Hematopoietic multipotent progenitor cell (in vitro differentiated cells): ENCODE data around the genes PCSK1N, DGKK, CENPVL2 and FAM156B.

GRCh38 chrX:48589732-48590218 is 7.5 kb upstream of the WDR13 start:
- CAGE, long polyA plus RNA = no peak

DNA sequence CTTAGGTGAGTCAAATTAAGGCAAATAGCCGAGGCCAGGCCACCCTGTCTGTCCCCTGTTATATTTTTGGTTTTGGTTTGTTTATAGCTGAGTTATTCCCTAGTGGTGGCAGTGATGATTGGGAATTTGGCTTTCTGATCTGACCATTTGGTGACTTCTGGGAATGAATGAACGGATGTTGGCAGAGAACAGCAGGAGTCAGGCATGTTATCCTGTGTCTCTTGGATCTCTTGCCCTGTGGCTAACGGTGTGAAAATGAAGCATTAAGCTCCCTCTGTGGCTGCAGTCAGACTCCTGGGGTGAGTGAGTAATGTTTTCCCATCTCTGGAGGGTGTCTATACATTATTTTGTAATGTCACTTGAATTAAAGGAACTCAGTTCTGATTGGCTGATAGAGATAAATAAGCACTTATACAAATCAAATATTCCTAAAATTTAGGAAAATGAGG is 20.6 kb downstream of the WDR13 start:
- CAGE, long polyA plus RNA = no peak

DNA sequence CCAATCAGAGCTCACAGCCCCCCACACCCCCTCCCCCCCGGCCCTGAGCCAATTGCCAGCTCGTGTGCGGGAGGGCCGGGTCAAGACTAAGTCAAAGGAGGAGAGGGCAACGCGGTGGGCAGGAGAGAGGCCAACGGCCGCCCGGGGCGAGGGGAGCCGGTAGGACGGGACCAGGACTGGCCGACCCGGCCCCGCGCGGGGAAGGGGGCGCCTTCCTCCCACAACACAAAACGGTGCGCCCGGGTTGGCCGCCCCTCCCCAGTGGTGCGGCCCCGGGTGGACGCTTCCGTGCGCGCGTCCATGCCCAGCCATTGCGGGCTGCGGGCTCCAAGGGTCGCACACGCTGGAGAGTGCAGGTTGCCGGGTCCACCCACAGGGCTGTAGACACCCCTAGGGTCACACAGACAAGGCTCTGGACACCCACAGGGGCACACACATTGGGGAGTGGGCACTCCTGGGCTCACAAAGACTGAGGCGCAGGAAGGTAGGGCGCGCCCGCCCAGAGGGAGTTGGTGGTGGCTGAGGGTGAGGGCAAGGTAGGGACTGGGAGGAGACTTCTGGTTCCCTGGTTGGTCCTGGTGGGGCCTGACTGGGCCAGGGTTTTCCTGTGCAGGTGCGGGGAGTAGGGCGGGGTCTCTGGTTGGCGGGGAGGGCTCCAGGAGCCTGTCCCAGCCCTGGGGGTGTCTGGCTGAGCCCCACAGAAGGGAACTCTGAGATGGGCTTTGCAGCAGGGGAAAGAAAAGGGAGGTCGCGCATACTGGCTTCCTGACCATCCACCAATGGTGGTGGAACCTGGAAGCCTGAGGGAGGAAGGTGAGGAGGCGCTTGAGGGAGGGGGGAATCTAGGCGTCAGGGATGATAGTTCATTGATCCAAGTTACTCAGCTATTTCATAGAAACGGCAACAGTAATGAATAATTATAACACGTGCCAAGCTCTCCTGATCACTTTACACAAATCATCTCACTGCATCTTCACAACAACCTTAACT is 6.8 kb upstream of the WAS start:
- CAGE, long polyA plus RNA = no peak

- CAGE, long polyA plus RNA = start-site peak on the minus strand at chrX:48835568-48835616, 23 reads
Observed at GRCh38 chrX:48835395-48836034, at the start of gene PCSK1N. Gene PCSK1N (minus strand): TSS chrX:48835610.

DNA sequence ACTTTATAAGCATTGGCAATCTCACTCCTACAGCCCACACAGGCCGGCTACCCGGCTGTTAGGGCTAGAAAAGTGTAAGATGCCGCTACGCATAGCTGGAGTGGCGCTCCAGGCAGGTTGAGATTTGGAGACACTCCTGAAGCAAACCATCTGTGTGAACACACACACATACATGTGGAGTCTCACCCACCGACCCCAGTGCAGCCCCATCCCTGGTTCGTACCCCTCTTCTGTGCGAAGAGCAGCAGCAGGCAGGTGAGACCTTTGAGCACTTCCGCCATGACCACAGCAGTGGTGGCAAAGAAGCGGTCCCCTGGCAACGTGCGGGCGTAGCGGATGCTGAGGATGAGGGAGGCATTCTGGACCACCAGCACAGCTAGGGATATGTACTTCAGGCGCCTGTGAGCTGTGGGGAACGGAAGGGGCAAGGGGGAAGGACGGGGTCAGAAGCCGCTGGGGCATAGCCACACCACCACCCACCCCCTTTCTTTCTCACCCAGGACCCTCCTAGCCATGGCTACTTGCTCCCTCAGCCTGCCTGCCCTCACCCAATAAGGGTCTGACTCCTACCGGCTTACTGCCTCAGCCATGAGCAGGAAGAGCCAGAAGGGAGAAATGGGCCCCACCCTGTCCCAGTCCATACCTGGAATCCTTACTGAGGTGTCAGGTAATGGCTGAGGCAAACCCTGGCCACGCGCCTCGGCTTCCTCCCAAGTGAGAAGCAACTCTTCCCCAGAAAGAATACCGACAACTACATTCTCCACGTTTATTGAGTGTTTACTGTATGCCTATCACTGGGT is 1.7 kb downstream of the SLC35A2 start:
- CAGE, long polyA plus RNA = no peak

DNA sequence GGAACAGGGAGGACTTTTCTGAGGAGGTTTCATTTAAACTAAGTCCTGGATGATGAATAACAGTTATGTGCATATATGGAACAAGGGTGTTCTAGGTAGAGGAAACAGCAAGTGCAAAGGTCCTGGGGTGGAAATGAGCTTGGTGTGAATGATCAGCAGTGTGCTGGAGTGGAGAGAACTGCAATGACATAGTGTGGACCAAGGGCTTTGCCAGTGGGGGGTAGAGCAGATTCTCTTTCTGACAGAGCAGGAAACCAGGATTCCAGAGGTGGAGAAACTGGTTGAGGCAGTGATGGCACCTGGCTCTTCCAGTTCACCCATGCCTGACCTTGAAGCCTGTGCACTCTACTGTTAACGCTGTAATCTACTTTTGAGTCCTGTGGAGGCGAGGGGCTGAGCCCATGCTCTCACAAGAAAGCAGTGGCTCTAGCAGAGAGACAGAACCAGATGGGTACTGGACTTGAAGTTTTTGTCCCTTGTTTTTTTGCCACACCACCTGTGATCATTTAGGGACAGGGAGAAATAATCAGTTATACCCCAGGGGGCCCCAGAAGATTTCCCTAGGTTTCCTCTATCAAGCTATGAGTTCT is 1.9 kb downstream of the PPP1R3F start:
- CAGE, long polyA plus RNA = no peak

GRCh38 chrX:49725232-49725876 is 29.6 kb upstream of the PAGE1 start:
- CAGE, long polyA plus RNA = no peak

DNA sequence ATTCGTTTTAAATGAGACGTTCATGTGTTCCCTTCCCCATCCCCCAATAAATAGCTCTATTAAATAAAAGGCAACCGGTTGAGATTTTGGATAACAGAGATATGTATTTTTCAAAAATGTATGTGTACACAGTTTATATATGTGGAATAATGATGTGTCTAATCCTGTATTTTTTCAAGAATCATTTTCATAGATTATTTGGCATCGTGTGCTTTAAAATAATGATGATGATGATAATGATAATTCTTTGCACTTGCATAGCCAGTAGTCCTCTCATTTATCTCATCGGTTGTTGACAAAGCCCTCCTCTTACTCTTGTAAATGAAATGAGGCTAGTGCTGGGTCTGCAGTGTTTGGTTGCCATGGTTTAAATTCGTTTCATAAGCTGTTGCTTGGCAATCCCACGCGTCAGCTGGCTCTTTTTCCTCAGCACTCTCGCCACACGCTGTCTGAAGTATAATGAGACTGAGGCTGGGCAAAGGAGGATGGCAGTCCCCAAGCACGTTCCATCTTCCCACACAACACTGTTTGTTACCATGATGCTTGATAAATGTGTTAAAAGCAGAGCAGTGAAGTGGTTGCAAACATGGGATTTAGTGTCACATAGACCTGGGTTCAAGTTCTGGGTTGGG is 15.4 kb downstream of the PAGE4 start:
- CAGE, long polyA plus RNA = no peak

DNA sequence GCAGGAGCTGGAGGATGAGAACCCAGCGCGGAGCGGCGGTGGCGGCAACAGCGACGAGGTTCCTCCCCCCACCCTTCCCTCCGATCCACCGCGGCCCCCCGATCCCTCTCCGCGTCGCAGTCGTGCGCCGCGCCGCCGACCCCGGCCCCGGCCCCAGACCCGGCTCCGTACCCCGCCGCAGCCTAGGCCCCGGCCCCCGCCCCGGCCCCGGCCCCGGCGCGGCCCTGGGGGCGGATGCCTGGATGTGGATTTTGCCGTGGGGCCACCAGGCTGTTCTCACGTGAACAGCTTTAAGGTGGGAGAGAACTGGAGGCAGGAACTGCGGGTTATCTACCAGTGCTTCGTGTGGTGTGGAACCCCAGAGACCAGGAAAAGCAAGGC is 467 bp downstream of the USP27X start:
- CAGE, long polyA plus RNA = no peak

GRCh38 chrX:49926116-49926830 is 3.9 kb downstream of the CLCN5 start:
- CAGE, long polyA plus RNA = no peak

GRCh38 chrX:50068133-50068811 is 132.5 kb downstream of the AKAP4 start:
- CAGE, long polyA plus RNA = no peak

DNA sequence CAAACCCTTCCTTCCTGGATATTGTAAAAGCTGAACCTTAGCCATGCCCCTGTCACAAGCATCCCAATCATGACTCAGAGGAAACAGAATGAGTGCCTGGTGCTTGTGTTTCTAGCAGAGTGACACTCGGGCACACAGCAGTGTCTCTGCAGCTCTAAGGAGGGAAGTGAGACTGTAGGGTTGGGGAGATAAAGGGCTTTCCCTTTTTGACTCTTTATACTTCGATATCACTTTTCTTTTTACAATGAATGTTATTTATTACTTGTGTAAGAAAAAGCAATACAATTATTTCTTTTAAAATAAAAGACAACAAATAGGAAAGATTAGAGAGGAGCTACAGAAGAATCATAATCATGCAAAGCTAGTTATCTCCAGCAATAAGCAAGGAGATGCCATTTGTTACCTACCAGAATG is 83.2 kb downstream of the AKAP4 start:
- CAGE, long polyA plus RNA = no peak

- CAGE, long polyA plus RNA = no peak
Observed at GRCh38 chrX:50202345-50202853, 1.6 kb upstream of the AKAP4 start.

- CAGE, long polyA plus RNA = no peak
Observed at GRCh38 chrX:50470752-50471339, at the start of gene DGKK. Gene DGKK (minus strand): TSS chrX:50470825.

- CAGE, long polyA plus RNA = no peak
Observed at GRCh38 chrX:50643183-50643907, 170.6 kb downstream of the SHROOM4 start.

DNA sequence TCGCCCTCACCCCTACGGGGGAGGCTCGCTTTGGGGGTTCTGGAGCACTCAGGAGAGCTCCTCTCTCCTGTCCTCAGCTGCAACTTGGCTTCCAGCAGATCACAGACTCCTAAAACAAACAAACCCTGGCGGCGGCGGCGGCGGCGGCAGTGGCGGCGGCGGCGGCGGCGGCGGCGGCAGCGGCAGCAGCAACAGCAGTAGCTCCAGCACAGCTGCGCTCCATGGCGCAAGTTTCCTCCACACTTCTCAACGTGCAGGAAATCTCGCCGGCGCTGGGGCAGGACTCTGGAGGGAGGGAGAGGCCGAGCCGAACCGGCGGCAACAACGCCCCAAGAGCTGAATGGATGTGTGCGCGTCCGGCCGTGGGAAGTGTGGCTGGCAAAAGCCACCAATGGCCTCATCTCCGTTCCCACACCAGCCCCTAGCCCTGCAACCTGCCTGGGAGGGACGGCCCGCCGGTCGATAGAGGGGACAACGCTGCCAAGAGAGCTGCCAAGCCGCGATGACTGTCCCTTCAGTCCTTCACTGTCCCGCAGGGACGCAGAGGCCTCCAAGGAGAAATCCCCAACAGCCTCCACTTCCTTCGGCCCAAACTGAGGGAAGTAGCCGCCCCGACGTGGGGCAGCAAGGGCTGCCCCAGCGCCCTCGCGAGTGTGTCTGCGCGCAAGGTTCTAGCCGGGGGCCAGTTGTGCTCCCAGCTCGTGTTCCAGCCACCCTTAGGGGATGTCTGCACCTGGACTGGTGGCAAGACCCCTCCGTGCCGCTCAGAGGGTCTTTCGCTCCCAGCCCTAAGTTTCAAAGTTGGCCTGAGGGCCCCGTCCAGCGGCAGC is 769 bp downstream of the SHROOM4 start:
- CAGE, long polyA plus RNA = no peak

- CAGE, long polyA plus RNA = no peak
Observed at GRCh38 chrX:51682615-51683119, at the start of gene CENPVL2. Gene CENPVL2 (minus strand): TSS chrX:51682831.

DNA sequence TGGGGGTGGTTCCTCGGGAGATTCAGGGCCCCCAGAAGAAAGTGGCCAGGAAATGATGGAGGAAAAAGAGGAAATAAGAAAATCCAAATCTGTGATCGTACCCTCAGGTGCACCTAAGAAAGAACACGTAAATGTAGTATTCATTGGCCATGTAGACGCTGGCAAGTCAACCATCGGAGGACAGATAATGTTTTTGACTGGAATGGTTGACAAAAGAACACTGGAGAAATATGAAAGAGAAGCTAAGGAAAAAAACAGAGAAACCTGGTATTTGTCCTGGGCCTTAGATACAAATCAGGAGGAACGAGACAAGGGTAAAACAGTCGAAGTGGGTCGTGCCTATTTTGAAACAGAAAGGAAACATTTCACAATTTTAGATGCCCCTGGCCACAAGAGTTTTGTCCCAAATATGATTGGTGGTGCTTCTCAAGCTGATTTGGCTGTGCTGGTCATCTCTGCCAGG is 898 bp downstream of the GSPT2 start:
- CAGE, long polyA plus RNA = no peak

GRCh38 chrX:52654693-52654870 is 118 bp downstream of the SSX7 start:
- CAGE, long polyA plus RNA = no peak

DNA sequence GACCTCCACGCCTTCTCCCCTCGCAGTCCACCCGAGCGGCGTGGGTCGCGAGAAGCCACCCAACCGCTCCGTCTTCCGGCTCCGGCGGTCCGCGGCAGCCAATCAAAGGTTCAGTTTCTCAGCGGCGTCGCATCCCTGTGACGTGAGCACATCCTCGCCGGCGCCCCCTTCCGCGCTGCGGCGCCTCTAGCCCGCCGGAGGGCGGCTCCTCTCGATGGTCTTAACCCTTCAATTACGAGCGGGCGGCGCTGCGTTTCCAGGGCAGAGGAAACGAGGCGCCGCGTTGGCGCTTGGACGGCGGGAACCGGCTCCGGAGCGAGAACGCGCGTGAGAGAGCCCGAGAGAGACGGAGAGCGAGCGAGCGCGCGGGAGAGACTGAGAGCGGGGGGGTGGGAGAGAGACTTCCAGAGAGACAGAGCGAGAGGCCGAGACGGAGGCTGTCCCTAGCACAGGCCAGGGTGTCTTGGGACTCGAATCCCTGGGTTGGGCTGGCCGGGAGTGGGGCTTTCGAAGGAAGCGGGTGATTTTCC is at the start of gene FAM156B:
TSS of gene FAM156B (plus strand) at position 248 of the 530 bp plus-strand sequence.
- CAGE, long polyA plus RNA = no peak